K562 (cell line): ENCODE measurements around a stretch of chr10.

DNA sequence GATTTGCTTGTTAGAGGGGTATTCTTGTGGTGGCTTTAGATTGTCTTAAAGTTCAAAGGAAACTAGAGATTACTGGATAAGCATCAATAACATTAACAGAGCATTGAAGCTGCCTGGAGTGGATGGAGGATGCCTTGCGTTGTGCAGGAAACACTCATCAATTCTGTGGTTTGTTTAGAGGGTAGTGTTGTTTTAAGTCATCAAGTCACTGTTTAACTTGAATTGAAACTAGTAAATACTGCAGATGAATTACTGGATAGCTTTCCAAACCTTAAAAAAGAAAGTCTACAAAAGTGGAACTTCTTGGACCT, 218.6 kb downstream of the CELF2 start:
- RAMPAGE, long total RNA, result no peak
- RRBS, result no CpG with 5 or more reads among the region's 1 CpG
PRO-cap:
- standard, result no peak
- CoPRO, capped RNA only, 2 experiments, result no peak in any of the 2 experiments
- CoPRO, capped and uncapped RNA, 2 experiments, result no peak in any of the 2 experiments
- CoPRO, uncapped RNA only, 2 experiments, result no peak in any of the 2 experiments
CAGE:
- cytosol, long polyA plus RNA, result no peak
- long polyA plus RNA, result no peak
- nucleolus, long total RNA, result no peak
- nucleus, long polyA plus RNA, result no peak

DNA sequence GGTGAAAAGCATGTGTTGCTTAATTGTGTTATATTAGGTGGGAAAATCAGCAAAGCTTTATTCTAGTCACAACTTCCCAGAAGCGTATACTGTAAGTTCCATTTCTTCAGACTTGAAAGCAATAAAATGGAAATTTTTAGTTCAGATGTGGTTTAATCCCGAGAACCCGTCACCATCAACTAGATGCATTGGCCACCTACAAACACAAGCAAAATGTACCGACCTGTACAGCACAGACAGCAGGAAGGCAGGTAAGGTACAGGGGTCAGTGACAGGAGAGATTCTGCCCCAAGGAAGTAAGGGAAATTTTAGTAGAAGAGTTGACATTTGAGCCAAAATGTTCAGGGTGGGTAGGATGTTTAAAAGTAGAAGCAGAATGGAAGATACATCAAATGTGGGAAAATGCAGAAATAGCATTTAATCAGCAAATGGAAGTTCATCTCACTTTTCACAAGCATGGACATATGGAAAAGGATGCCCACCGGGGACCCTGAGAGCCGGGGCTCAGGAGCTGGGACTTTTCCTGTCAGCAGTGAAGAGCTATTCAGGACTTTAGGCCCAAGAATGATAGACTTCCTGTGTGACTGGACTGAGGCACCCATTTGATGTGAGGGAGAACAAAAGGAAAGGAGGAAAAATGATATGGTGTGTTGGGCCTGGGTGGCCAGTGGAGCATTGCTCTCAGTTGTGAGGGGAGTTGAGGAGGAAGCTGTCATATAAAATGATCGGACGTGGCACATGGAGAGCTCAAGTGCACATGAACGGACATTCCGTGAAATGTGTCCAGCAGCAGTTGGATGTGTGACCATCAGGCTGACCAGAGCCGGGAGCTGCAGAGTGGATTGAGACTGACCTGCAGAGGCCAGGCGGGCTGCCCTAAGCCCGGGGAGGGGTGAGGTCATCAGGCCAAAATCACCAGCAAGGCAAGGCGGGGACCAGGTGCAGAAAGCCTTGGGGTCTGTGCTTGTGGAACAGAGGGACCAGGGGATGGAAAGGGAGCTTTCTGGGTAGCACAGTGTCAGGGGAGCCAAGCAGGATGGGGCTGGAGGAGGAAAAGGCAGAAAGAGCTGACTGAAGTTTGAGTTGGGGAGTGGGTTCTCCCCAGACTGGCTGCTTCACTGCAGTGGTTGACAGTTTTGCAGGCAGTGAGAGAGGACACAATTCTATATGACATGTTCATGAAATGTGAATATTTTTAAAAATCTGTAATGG, 279.2 kb downstream of the CELF2 start:
- RAMPAGE, long total RNA, result no peak
- RRBS, result 58% methylated on average over 3 of the region's 14 CpGs
PRO-cap:
- standard, result no peak
- CoPRO, capped RNA only, 2 experiments, result no peak in any of the 2 experiments
- CoPRO, capped and uncapped RNA, 2 experiments, result no peak in any of the 2 experiments
- CoPRO, uncapped RNA only, 2 experiments, result no peak in any of the 2 experiments
CAGE:
- cytosol, long polyA plus RNA, result no peak
- long polyA plus RNA, result no peak
- nucleolus, long total RNA, result no peak
- nucleus, long polyA plus RNA, result no peak

DNA sequence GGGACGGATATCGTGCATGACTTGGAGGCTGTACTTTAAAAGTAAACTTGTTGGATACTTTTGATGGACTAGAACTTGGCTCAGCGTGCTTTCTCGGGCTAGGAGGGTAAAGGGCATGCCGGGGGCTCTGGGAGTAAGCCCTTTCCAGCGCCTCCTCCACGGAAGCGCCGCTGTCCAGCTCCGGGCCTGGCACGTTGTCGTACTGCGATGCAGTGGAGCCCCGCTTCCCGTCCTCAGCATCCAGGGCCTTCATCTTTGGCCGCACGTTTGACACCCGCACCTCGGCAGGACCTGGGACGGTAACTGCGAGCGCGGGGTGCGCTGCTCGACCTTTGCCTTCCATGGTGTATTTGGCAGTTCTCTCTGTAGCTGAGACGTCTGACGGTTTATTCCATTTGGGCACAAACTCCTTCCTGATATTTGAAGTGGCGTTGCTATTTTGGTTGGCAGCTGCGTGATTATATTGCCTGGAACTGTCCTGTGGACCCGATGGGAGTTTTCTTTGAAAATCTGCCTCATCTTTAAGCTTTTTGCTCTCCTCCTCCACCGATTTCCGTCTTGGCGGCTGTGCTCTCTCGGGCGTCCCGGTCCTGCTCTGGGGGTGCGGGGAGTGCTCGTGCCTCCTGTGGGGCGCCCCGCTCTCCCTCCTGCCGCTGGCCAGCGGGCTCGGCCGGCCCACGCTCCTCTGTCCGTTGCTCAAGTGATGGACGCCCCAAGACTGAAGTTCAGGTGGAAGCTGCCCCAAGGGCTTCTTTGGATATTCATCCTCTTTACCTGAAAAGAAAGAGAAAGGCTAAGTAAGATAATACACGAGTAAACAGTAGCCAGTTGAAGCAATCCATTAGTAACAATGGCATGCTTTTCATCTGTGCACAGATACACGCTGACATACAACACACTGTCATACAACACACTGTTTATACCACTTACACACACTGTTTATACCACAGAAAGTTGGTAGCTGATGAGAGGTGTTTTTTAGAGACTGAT, 148.1 kb downstream of the USP6NL start:
- RAMPAGE, long total RNA, result no peak
- RRBS, result 98% methylated on average over 7 of the region's 49 CpGs
PRO-cap:
- standard, result no peak
- CoPRO, capped RNA only, 2 experiments, result no peak in any of the 2 experiments
- CoPRO, capped and uncapped RNA, 2 experiments, result no peak in any of the 2 experiments
- CoPRO, uncapped RNA only, 2 experiments, result peak in 2 of 2 experiments; most common minus-strand start position 523 of the sequence (in 1)
CAGE:
- cytosol, long polyA plus RNA, result no peak
- long polyA plus RNA, result no peak
- nucleolus, long total RNA, result no peak
- nucleus, long polyA plus RNA, result no peak

- RAMPAGE, long total RNA, result no peak
- RRBS, result no CpG with 5 or more reads among the region's 7 CpGs
PRO-cap:
- standard, result no peak
- CoPRO, capped RNA only, 2 experiments, result no peak in any of the 2 experiments
- CoPRO, capped and uncapped RNA, 2 experiments, result no peak in any of the 2 experiments
- CoPRO, uncapped RNA only, 2 experiments, result peak in 1 of 2 experiments; most common minus-strand start chr10:11570286 (in 1)
CAGE:
- cytosol, long polyA plus RNA, result no peak
- long polyA plus RNA, result no peak
- nucleolus, long total RNA, result no peak
- nucleus, long polyA plus RNA, result no peak
Measured at GRCh38 chr10:11569848-11570440, 41.5 kb downstream of the USP6NL start.

GRCh38 chr10:11595131-11595832, 16.2 kb downstream of the USP6NL start:
- RAMPAGE, long total RNA, result no peak
- RRBS, result no CpG with 5 or more reads among the region's 1 CpG
PRO-cap:
- standard, result no peak
- CoPRO, capped RNA only, 2 experiments, result no peak in any of the 2 experiments
- CoPRO, capped and uncapped RNA, 2 experiments, result no peak in any of the 2 experiments
- CoPRO, uncapped RNA only, 2 experiments, result peak in 1 of 2 experiments; most common minus-strand start chr10:11595156 (in 1)
CAGE:
- cytosol, long polyA plus RNA, result no peak
- long polyA plus RNA, result no peak
- nucleolus, long total RNA, result no peak
- nucleus, long polyA plus RNA, result no peak

DNA sequence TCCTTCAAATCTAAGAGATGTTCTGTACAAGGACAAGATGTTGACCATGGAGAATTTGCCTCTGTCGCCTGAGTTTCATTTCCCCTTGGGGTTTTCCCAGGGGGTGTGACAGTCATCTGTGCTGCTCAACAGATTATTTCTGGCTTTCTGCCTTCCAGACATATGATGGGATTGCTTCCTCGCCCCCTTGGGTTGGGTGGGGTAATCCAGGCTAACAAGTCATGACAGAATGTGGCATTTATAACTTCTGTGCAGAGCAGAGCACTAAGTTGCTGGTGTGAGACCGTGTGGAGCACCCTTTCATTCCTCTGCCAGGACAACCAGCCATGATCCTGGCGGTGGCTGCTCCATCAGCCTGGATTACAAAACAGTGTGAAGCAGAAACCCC, 13.6 kb upstream of the USP6NL start:
- RAMPAGE, long total RNA, result no peak
- RRBS, result no CpG with 5 or more reads among the region's 4 CpGs
PRO-cap:
- standard, result no peak
- CoPRO, capped RNA only, 2 experiments, result no peak in any of the 2 experiments
- CoPRO, capped and uncapped RNA, 2 experiments, result no peak in any of the 2 experiments
- CoPRO, uncapped RNA only, 2 experiments, result no peak in any of the 2 experiments
CAGE:
- cytosol, long polyA plus RNA, result no peak
- long polyA plus RNA, result no peak
- nucleolus, long total RNA, result no peak
- nucleus, long polyA plus RNA, result no peak

DNA sequence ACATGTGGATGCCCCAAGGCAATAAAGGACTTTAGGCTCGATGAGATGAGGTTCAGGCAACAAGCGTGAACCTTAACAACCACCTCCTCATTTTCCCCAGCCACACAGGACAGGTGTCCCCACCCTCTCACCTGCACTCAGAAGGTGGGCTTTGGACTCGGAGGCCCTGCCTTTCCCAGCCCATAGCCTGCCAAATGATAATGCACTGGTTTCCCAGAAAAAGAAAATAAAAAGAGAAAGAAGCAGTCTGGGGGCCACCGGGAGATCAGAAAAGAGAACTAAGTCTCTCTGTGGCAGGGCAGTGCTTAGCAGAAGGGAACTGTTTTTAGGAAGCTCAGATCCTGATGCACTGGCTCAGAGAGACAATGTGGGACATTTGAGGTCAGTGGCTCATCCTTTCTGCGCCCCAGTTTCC, 22.2 kb upstream of the ECHDC3 start:
- RAMPAGE, long total RNA, result no peak
- RRBS, result no CpG with 5 or more reads among the region's 5 CpGs
PRO-cap:
- standard, result no peak
- CoPRO, capped RNA only, 2 experiments, result no peak in any of the 2 experiments
- CoPRO, capped and uncapped RNA, 2 experiments, result no peak in any of the 2 experiments
- CoPRO, uncapped RNA only, 2 experiments, result no peak in any of the 2 experiments
CAGE:
- cytosol, long polyA plus RNA, result no peak
- long polyA plus RNA, result no peak
- nucleolus, long total RNA, result no peak
- nucleus, long polyA plus RNA, result no peak

DNA sequence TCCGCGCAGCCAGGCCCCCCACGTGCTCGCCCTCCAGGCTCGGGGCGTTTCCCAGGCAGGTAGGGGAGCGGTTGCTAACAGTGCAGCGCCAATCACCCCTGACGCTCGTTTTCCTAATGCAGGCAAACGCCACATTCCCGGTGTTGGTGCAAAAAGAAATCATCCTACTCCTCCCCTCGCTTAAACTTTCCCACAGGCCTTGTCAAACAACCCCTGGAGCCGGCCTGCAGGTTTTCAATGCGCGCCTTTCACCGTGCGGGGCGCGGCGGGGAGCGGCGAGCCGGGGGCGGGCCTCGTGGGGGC, 217 bp upstream of the ECHDC3 start:
- RAMPAGE, long total RNA, result no peak
- RRBS, result 2% methylated on average over 14 of the region's 26 CpGs
PRO-cap:
- standard, result bidirectional peak, plus-strand start outside the sequence, minus-strand start at position 239 of the sequence
- CoPRO, capped RNA only, 2 experiments, result peak in 2 of 2 experiments; most common minus-strand start position 236 of the sequence (in 1)
- CoPRO, capped and uncapped RNA, 2 experiments, result peak in 2 of 2 experiments; most common minus-strand start position 232 of the sequence (in 1)
- CoPRO, uncapped RNA only, 2 experiments, result peak in 1 of 2 experiments; most common minus-strand start position 213 of the sequence (in 1)
CAGE:
- cytosol, long polyA plus RNA, result no peak
- long polyA plus RNA, result no peak
- nucleolus, long total RNA, result no peak
- nucleus, long polyA plus RNA, result no peak

GRCh38 chr10:11846204-11846990, 23.2 kb downstream of the PROSER2 start:
- RAMPAGE, long total RNA, result no peak
- RRBS, result no CpG with 5 or more reads among the region's 12 CpGs
PRO-cap:
- standard, result no peak
- CoPRO, capped RNA only, 2 experiments, result no peak in any of the 2 experiments
- CoPRO, capped and uncapped RNA, 2 experiments, result no peak in any of the 2 experiments
- CoPRO, uncapped RNA only, 2 experiments, result peak in 1 of 2 experiments; most common plus-strand start chr10:11846492 (in 1); most common minus-strand start chr10:11846441 (in 1)
CAGE:
- cytosol, long polyA plus RNA, result no peak
- long polyA plus RNA, result no peak
- nucleolus, long total RNA, result no peak
- nucleus, long polyA plus RNA, result no peak

GRCh38 chr10:12035089-12035473, 7.5 kb downstream of the UPF2 start:
- RAMPAGE, long total RNA, result no peak
- RRBS, result no CpG with 5 or more reads among the region's 6 CpGs
PRO-cap:
- standard, result no peak
- CoPRO, capped RNA only, 2 experiments, result no peak in any of the 2 experiments
- CoPRO, capped and uncapped RNA, 2 experiments, result no peak in any of the 2 experiments
- CoPRO, uncapped RNA only, 2 experiments, result no peak in any of the 2 experiments
CAGE:
- cytosol, long polyA plus RNA, result no peak
- long polyA plus RNA, result start-site peak on the minus strand at chr10:12035175-12035433, 180 and 235 reads in 2 replicates
- nucleolus, long total RNA, result no peak
- nucleus, long polyA plus RNA, result no peak

GRCh38 chr10:12241522-12242384, 45.8 kb downstream of the CDC123 start:
- RAMPAGE, long total RNA, result no peak
- RRBS, result no CpG with 5 or more reads among the region's 19 CpGs
PRO-cap:
- standard, result no peak
- CoPRO, capped RNA only, 2 experiments, result no peak in any of the 2 experiments
- CoPRO, capped and uncapped RNA, 2 experiments, result no peak in any of the 2 experiments
- CoPRO, uncapped RNA only, 2 experiments, result peak in 1 of 2 experiments; most common plus-strand start chr10:12241652 (in 1)
CAGE:
- cytosol, long polyA plus RNA, result no peak
- long polyA plus RNA, result no peak
- nucleolus, long total RNA, result no peak
- nucleus, long polyA plus RNA, result no peak

DNA sequence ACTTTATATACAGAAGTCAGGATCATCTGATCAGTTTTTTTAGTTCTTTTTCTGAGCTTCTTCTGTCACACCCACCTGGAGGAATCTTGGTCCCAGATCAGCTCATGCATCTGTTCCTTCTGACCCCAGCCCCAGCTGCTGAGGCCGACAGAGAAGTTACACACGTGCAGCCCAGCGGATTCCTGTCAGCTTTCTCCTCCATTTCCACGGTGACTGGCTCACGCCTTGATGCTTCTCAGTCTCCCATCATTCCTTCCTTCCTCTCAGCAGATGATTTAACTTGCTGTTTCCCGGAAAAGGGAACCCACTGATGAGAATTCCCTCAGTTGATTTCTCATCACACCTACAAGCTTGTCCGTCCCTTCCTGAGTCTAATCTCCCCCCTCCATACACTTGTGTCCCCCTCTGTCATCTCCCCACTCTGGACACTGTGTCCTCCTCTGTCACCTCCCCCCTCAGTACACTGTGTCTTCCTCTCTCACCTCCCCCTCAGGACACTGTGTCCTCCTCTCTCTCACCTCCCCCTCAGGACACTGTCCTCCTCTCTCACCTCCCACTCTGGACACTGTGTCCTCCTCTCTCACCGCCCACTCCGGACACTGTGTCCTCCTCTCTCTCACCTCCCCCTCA, 50.6 kb downstream of the CDC123 start:
- RAMPAGE, long total RNA, result no peak
- RRBS, result no CpG with 5 or more reads among the region's 9 CpGs
PRO-cap:
- standard, result no peak
- CoPRO, capped RNA only, 2 experiments, result no peak in any of the 2 experiments
- CoPRO, capped and uncapped RNA, 2 experiments, result no peak in any of the 2 experiments
- CoPRO, uncapped RNA only, 2 experiments, result no peak in any of the 2 experiments
CAGE:
- cytosol, long polyA plus RNA, result no peak
- long polyA plus RNA, result no peak
- nucleolus, long total RNA, result no peak
- nucleus, long polyA plus RNA, result no peak

DNA sequence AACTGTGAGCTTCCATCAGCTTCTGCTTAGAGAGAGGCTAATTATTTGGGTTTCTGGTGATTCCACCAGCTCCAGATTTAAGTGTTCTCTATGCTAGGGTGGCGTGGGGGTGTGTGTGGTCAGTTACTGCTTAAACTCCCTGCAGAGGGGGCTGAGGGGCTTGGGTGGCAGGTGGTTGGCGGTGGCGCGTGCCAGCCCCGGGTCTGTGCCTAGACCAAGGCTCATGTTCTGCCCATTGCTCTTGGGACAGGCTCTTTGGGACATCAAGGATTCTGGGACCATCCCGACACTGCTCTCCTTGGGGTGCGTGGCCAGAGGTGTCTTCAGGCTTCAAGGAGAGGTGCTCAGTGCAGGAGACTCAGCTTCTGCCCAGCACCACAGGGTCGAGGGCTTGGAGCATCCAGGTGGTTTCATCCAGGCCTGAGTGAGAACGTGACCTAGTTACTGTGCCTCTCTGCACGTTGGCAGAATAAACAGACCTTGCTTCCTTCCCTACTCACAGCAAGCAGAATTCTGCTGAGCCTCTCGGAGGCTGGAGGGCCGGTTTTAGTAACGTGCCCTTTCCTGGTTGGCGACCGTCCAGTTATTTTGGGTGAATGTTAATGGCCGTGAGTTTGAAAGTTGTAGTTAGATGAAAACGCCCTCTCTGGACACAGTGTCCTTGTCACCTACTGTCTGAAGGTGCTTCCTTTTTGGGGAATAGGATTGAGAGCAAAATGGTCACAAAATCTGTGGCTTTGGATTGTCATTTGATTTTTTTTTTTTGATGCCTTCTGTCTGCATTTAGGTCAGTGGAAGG, 39.9 kb downstream of the CAMK1D start:
- RAMPAGE, long total RNA, result no peak
- RRBS, result no CpG with 5 or more reads among the region's 17 CpGs
PRO-cap:
- standard, result no peak
- CoPRO, capped RNA only, 2 experiments, result no peak in any of the 2 experiments
- CoPRO, capped and uncapped RNA, 2 experiments, result no peak in any of the 2 experiments
- CoPRO, uncapped RNA only, 2 experiments, result no peak in any of the 2 experiments
CAGE:
- cytosol, long polyA plus RNA, result no peak
- long polyA plus RNA, result no peak
- nucleolus, long total RNA, result no peak
- nucleus, long polyA plus RNA, result no peak

DNA sequence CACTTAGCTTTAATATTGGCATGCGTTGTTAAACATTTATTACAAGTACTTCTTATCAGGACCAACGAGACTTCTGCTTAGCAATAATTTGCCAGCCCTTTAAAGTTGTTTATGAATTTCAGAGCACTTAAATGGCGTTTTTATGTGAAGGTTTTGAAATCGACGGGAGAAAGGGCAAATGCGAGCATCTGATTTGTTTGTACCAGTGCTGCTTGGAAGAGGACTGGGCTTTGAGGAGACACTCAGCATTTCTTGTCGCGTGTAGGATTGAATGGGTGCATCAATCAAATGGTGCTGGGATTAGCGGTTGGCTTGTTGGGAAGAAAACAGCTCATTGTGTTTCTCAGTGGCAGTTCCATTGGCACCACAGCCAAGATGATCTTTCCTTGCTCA, 56.4 kb downstream of the CAMK1D start:
- RAMPAGE, long total RNA, result no peak
- RRBS, result no CpG with 5 or more reads among the region's 9 CpGs
PRO-cap:
- standard, result no peak
- CoPRO, capped RNA only, 2 experiments, result no peak in any of the 2 experiments
- CoPRO, capped and uncapped RNA, 2 experiments, result no peak in any of the 2 experiments
- CoPRO, uncapped RNA only, 2 experiments, result no peak in any of the 2 experiments
CAGE:
- cytosol, long polyA plus RNA, result no peak
- long polyA plus RNA, result no peak
- nucleolus, long total RNA, result no peak
- nucleus, long polyA plus RNA, result no peak

DNA sequence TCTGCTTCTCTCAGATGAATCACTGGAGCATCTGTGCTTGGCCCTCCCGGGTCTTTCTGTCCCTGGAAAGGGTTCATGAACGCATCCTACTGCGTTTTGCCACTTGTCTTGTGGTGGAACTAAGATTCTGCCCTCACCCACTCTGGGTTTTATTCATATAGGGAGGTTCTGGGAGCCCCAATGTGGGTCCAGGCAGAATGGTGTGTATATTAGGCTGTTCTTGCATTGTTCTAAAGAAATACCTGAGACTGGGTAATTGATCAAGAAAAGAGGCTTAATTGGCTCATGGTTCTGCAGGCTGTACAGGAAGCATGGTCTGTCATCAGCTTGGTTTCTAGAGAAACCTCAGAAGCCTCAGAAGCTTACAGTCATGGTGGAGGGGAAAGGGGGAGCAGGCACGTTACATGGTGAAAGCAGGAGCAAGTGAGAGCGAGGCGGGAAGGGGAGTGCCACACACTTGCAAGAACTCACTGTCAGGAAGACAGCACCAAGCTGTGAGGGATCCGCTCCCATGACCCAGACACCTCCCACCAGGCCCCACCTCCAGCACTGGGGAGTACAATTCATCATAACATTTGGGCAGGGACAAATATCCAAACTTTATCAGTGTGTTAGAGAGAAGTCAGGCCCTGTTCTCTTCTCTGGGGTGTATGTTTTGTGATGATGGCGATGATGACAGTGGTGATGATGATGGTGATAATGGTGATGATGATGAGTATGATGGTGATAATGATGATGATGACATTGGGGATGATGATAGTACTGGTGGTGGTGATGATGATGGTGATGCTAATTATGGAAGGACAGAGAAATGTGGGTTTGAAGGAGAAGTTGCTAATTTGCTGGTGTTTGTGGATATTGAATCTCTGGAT, 63.7 kb downstream of the CAMK1D start:
- RAMPAGE, long total RNA, result no peak
- RRBS, result no CpG with 5 or more reads among the region's 8 CpGs
PRO-cap:
- standard, result no peak
- CoPRO, capped RNA only, 2 experiments, result no peak in any of the 2 experiments
- CoPRO, capped and uncapped RNA, 2 experiments, result no peak in any of the 2 experiments
- CoPRO, uncapped RNA only, 2 experiments, result no peak in any of the 2 experiments
CAGE:
- cytosol, long polyA plus RNA, result no peak
- long polyA plus RNA, result no peak
- nucleolus, long total RNA, result no peak
- nucleus, long polyA plus RNA, result no peak

GRCh38 chr10:12598910-12599690, 249.8 kb downstream of the CAMK1D start:
- RAMPAGE, long total RNA, result no peak
- RRBS, result no CpG with 5 or more reads among the region's 10 CpGs
PRO-cap:
- standard, result no peak
- CoPRO, capped RNA only, 2 experiments, result no peak in any of the 2 experiments
- CoPRO, capped and uncapped RNA, 2 experiments, result no peak in any of the 2 experiments
- CoPRO, uncapped RNA only, 2 experiments, result no peak in any of the 2 experiments
CAGE:
- cytosol, long polyA plus RNA, result no peak
- long polyA plus RNA, result no peak
- nucleolus, long total RNA, result no peak
- nucleus, long polyA plus RNA, result no peak

DNA sequence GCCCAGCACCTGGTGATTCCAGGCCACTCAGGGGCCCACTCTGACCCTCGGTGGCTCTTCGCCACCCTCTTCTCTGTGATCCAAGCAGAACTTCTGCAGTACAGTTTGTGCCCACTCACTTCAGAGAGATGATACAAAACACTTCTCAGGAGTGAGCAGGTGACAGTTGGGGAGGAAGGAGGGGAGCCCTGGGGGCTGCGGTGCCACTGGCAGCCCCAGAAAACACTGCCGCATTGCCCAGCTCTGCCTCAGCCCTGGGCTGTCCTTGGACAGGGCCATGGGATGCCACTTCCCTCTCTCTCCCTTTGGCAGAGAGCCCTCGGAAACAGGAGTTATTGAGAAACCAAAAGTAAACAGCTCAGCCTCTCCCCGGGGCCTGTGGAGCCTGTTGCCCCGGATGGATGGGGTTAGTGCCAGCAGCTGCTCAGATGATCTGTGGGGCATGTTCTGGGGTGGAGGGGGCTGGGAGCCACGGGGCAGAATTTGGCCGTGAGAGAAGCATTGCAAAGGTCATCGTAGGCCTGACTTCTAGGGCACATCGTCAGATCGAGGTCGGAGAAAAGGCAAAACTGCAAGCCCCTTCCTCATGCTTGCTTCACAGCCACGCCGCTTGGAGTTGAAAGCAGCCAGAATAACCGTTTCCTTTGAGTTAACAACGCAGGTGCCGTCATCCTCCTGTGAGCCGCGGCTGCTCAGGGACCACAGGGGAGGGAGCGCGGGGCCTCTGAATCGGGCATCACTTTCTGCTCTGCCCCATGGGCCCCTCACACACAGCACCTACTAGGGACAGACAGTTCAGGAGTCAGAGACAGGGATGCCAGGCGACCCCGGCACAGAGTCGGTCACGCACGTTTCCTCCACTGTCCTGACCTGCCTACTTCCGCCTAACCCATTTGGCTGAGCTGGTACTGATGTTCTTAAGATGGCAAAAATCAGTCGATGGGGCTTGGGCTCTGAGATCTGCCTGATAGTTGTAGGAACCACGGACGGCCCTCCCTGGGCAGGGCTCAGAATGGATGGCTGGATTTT, 256.5 kb downstream of the CAMK1D start:
- RAMPAGE, long total RNA, result no peak
- RRBS, result no CpG with 5 or more reads among the region's 32 CpGs
PRO-cap:
- standard, result no peak
- CoPRO, capped RNA only, 2 experiments, result no peak in any of the 2 experiments
- CoPRO, capped and uncapped RNA, 2 experiments, result no peak in any of the 2 experiments
- CoPRO, uncapped RNA only, 2 experiments, result no peak in any of the 2 experiments
CAGE:
- cytosol, long polyA plus RNA, result no peak
- long polyA plus RNA, result no peak
- nucleolus, long total RNA, result no peak
- nucleus, long polyA plus RNA, result no peak

DNA sequence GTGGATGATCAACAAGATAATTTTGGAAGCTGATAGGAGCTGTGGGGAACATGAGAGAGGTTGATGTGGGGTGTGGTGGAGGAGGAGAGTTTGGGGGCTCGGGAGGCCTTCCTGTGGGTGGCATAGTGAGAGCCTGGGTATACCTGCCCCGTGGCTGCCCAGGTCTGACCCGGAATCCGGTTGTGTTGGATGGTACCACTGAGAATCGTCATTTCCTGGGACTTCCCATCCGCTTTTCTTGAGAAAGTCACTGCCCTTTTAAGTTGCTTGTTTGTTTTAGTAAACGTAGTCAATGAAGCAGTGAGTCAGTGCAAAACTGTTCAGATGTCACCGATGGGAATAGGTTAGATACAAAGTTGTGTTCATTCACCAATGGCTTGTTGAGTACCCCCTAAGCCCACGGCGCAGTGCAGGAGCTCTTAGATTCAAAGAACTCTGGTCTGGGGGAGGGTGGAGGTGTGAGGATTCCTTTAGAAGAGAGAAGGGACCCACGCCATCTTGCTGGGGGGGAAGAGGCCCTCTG, 285.8 kb downstream of the CAMK1D start:
- RAMPAGE, long total RNA, result no peak
- RRBS, result no CpG with 5 or more reads among the region's 11 CpGs
PRO-cap:
- standard, result no peak
- CoPRO, capped RNA only, 2 experiments, result no peak in any of the 2 experiments
- CoPRO, capped and uncapped RNA, 2 experiments, result no peak in any of the 2 experiments
- CoPRO, uncapped RNA only, 2 experiments, result no peak in any of the 2 experiments
CAGE:
- cytosol, long polyA plus RNA, result no peak
- long polyA plus RNA, result no peak
- nucleolus, long total RNA, result no peak
- nucleus, long polyA plus RNA, result no peak